Measurements from ENCODE around the genes KCNK16 and KIF6.

- CAGE, long polyA plus RNA: no peak
- RRBS: 13% methylated on average over 1 of the region's 13 CpGs
These were observed 72.5 kb downstream of the FGD2 start for GRCh38 chr6:37077912-37078363.

- CAGE, long polyA plus RNA: no peak
- RRBS: 3% methylated on average over 21 of the region's 41 CpGs
These were observed 726 bp downstream of the PIM1 start for GRCh38 chr6:37170663-37171093.

- CAGE, long polyA plus RNA: no peak
- RRBS: no CpG with 5 or more reads among the region's 8 CpGs
These were observed 3.8 kb downstream of the PIM1 start for GRCh38 chr6:37173685-37174287.

- CAGE, long polyA plus RNA: no peak
- RRBS: no CpG with 5 or more reads among the region's 11 CpGs
These were observed 17.3 kb downstream of the PIM1 start for GRCh38 chr6:37187111-37187817.

- CAGE, long polyA plus RNA: no peak
- RRBS: no CpG with 5 or more reads among the region's 13 CpGs
These were observed 17.5 kb downstream of the CCDC167 start for GRCh38 chr6:37481963-37482730.

DNA sequence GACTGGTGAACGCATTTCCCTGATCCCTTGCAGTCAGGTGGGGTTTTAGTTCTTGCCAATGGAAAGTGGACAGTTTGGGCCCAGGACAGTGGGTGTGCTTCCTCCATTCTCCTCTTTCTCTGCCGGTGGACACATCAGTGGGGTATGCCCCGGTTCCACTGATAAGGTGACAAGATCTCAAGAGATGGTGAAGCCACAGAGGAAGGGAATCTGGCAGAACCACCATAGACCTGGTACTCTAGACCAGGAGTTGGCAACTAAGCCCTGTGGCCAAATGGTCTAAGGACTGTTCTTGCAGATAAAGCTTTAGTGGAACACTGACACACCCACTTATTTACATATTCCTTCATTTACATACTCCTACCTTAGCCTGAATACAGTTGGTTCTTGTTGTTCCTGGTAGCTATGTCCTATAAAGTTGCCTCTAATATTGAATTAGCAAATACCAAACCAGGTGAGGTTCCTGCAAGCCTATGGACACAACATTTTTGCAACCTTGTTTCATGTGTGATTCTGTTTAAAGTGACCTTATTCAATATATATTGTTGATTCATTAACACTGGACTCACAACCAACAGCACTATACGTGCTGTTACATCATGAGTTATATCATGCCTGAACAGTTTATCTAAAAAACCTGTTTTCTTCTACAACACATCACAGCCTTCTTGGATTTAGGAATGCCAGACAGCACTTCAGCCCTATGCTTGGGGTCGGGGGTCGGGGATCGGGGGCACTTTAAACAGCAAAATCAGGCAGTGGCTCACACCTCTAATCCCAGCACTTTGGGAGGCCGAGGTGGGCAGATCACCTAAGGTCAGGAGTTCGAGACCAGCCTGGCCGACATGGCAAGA is 2.6 kb downstream of the CCDC167 start:
- CAGE, long polyA plus RNA: no peak
- RRBS: no CpG with 5 or more reads among the region's 10 CpGs

DNA sequence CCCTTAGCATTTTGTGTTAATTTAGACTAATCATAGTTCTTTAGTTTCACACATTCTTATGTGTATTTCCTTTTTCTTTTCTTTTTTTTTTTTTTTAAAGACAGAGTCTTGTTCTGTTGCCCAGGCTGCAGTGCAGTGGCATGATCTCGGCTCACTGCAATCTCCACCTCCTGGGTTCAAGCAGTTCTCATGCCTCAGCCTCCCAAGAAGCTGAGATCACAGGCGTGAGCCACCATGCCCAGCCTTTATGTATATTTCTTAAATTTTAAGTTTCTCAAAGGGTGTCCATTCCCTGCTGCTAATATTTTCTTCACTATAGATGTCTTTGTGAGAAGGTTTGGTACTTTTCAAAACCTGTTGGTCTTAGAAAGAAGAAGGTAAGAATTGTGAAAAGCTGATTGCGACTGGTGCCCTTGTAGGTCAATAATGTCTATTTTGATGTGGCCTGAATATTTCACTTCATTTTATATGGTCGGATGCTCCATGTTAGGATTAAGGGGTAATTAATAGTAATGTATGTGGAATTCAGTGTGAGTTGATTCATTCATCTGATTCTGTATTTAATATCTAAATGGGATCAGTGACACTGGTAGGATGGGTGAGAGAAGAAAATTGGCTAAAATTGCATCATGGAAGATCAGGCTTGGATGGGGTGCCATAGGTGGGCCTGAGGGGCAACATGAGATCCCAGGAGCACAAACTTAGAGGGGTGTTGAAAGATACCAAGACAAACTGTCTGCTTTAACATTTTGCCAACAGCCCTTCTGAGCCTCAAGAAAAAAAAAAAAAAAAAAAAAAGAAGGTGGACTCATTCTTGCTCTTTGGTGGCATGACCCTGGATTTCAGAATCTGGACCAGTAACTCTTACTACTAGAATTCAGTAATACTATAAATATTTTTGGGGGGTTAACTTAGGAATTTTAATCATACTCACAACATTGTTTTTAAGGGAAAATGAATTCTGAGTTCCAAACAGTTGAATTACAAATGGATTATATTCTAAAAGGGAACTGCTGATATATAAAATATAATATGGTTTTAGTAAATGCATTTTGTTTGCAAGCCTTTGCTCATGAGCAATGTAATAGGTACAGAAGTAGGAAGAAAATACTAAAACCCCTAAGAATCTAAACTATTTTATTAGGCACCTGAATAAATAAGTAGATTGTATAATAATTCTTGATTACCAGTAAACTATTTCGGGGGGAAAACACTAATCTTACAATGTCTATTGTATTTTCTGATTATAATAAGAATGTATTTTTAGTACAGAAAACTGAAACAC is 33.6 kb downstream of the ZFAND3 start:
- CAGE, long polyA plus RNA: no peak
- RRBS: no CpG with 5 or more reads among the region's 5 CpGs

DNA sequence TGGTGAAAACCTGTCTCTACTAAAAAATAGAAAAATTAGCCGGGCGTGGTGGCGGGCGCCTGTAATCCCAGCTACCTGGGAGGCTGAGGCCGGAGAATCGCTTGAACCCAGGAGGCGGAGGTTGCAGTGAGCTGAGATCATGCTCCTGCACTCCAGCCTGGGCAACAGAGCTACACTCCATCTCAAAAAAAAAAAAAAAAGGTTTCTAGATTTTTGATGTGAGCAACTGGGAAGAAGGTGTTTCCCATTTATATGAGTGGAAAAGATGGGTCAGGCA is 105.9 kb downstream of the ZFAND3 start:
- CAGE, long polyA plus RNA: no peak
- RRBS: no CpG with 5 or more reads among the region's 7 CpGs

DNA sequence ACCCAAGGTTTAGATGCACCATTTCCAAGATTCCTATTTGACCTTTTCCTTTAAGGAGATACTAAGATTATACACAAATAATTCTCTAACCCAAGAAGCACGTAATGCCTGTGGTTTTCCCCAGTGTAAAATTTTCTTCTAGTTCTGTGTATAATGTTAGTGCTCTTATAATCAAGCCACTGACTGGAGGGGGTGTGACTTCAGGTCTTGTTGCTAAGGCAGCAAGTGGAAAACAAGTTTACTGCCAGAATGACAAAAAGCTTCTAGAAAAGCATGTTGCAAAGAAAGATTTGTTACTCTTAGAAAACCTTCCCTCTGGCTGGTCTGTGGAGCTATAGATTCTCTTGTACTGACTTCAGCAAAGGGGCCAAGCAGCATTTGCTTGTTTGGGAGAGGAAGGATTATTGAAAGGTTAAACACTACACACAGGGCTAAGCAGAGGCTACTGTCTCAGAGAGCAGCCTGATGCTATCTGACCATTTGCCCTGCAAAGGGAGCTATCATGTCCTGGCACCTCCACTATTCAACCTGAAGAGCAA is 288.8 kb downstream of the BTBD9 start:
- CAGE, long polyA plus RNA: no peak
- RRBS: no CpG with 5 or more reads among the region's 1 CpG

- CAGE, long polyA plus RNA: no peak
- RRBS: no CpG with 5 or more reads among the region's 14 CpGs
These were observed 746 bp upstream of the BTBD9 start for GRCh38 chr6:38640513-38640837.

DNA sequence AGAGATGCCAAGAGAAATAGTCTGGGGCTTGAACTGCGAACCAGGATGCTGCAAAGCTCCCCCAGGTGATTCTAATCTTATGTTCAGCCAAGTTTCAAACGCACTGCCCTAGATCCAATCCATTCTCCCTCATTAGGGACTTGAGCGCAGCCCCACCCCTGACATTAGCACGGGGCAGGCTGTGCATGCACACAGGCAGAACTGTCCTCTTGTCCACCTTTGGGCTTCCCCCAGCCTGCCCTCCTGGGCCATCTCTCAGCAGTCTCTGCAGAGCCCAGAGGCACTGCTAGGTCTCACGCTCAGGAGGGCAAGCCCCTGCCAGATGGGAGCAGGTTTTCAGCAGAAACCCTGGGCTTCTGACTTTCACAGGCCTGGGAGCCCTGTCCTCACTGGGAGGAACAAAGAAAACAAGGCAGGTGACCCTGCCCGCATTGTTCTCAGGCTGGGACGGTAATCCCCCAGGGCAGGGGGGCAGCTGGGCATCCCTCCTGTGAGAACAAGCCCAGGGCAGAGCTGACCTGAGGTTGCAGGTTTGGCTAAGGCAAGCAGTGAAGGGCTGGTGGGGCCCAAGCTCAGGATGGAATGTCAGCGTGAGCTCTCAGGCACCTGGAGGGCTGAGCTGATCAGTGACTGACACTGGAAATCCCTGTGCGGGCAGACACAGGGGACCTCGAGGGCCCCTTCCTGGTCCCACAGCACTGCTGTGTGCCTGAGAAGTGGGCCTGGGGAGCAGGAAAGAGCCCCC is 24.5 kb downstream of the KCNK5 start:
- CAGE, long polyA plus RNA: no peak
- RRBS: no CpG with 5 or more reads among the region's 10 CpGs

DNA sequence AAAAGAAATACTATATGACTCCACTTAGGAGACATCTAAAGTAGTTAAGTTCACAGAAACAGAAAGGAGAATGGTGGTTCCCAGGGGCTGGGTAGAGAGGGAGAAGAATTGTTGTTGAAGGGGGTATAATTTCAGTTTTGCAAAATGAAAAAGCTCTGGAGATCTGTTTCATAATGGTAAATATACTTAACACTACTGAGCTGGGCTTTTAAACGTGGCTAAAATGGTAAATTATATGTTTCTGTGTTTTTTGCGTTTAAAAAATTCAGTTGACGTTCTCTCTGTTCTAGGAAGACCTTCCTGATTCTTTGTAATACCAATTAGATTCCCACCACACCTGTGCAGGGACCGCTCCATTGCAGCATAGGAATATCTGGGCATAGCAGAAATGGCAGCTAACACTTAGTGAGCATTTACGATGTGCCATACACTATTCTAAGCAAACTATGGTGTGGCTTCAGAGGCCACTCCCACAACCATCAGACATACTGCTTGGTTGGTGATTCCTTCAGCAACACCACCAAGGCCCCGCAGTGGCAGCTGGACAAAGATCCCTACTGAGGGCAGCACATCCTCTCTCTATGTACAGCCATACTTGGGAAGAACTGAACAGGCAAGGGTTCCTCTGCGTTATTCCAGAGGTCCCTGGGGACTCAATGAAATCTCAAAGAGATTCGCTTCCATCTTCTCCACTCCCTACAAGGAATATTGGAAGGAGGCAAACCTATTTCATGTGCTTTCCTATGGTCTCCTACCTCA is 6.3 kb downstream of the KCNK5 start:
- CAGE, long polyA plus RNA: no peak
- RRBS: no CpG with 5 or more reads among the region's 8 CpGs

DNA sequence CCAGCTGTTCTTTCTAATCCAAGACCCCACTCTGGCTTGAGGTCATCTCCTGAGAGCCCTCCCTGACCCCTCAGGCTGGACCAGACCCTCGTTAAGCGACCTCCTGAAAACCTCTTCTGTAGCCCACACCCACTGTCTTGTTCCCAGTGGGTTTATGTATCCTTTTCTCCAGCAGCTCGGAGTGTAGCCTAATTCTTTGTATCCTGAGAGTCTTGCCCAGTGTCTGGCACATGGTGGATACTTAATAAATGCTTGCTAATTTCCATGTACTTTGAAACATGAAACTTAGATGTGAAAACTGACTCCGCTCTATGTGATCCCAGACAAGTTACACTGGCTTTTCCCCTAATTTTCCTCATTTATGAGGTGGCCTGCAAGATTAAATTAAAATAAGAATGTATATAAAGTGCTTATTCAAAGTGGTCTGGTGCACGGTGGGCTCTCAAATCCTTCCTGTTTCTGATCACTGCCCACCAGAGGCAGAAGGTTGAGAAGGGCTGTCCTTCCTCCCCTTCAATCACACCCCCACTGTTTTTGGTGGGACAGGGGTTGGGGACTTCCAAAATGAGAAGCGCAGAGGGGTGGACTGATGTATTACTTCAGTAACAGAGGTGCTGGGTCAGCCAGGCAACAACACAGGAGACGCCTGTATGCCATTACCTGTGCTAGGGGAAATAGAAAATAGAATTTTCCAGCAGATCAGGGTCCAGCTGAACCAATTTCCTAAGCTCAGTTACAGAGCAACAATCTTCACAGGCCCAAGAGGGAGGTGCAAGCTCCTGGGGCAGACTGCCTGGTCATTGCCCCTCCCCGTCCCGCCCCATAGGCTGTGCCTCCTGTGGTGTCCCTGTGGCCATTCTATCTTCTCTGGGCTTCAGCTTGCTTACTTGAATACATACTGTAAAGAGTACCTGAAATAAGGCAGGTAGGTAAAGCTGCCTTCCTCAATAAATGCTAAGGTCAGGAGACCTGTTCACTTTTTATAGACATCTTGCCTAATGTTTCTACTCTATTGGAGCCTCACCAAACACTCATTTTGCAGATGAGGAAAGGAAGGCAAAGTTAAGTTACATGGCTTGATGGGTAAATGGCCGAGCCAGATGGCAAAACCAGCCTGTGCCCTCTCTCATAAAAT is 3.9 kb downstream of the KCNK5 start:
- CAGE, long polyA plus RNA: no peak
- RRBS: no CpG with 5 or more reads among the region's 10 CpGs

- CAGE, long polyA plus RNA: no peak
- RRBS: no CpG with 5 or more reads among the region's 12 CpGs
These were observed 32.9 kb downstream of the KCNK17 start for GRCh38 chr6:39281117-39281907.

DNA sequence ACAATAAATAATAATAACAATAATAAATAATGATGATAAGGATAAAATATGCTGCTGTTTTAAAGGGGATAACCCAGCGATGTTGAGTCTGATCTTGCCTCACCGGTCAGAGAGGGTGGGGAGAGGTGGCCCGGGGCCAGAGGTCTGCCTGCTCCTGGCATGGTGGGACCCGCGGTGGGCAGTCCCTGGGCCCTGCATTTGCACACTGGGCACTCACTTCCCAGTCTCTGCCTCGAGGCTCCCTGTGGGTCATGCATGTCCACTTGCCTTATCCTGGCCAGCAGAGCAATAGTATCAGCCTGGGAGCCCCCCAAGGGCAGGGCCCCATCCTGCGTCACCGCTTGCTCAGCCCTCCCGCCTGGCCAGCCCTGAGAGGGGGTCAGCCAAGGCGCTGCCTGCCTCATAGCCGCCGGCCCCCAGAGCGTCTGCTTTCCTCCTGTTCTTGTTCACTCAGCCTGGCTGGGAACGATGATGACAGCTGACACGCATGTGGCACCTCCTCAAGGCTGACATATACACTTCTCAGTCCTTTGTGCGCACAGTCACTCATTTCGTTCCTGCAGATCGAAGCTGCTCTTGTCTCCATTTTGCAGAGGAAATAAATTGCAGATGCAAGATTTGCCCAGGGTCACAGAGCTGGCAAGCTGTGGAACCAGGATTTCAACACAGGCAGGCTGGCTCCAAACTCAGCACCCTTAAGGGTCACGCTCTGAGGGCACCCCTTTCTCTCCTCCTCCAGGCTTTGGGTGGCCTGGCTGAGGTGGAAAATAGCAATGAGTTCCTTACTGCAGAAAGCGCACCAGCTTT is 17.4 kb downstream of the KCNK17 start:
- CAGE, long polyA plus RNA: no peak
- RRBS: no CpG with 5 or more reads among the region's 20 CpGs

DNA sequence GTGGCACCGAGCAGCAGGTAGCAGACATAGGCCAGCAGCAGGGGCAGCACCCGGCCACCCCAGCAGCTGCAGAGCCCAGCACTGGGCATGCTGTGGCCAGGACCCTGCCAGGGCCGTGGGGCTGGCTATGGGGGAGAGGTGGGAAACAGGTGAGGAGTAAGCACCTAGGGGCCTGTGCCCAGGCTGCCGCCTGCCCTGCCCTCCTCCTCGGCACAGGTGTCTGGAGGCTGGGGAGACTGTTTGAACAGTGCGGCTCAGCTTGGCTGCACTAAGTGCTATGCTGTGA is at the start of gene KCNK16:
TSS of gene KCNK16 (minus strand) at position 251 of the 286 bp plus-strand sequence.
- CAGE, long polyA plus RNA: no peak
- RRBS: no CpG with 5 or more reads among the region's 6 CpGs

DNA sequence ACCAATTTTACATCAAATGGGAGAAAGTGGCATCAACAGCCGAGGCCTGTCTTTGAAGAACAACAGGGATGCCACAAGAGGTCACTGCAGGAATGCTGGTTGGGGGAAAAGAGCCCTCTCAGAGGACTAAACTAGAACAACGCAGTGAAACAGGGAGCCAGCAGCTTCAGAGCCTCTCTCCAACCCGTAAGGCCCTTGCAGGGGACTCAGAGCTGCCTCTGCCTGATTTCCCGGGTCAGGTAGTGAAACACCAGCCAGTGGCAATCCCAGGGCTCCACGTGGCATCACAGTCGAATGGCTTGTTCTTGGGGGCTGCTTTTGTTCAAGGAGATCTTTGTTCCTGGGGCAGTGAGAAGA is 55.0 kb upstream of the KCNK16 start:
- CAGE, long polyA plus RNA: no peak
- RRBS: no CpG with 5 or more reads among the region's 6 CpGs

DNA sequence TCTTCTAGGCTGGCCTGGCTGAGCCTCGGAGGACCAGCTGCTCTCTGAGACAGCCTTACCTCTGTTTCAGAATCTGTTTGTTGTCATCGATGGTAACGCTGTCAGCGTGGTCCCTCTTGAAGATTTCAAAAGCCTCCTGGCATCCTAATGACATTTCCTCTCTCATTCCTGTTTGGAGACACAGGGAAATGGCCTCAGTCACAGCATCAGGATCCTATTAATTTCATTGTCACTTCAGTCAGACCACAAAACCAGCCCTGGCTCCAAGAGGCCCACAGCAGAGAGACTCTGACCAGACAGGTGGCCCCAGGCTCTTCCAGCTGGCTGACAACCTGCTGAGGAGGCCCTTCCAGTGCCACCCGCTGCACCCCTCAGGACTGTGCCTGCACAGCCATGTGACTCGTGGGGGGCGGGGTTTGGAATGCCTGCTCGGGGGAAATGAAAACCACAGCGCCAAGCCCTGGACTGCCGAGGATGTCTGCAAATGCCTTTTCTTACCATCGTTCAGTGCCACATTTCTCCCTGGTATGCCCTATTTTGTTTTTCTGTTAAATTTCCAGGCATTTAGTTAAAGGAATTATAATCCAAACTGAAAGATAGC is 108.6 kb upstream of the KCNK16 start:
- CAGE, long polyA plus RNA: no peak
- RRBS: no CpG with 5 or more reads among the region's 11 CpGs

- CAGE, long polyA plus RNA: no peak
- RRBS: 3% methylated on average over 29 of the region's 73 CpGs
These were observed at the start of gene KIF6 for GRCh38 chr6:39724661-39725980. Gene KIF6 (minus strand): TSS chr6:39725408.

DNA sequence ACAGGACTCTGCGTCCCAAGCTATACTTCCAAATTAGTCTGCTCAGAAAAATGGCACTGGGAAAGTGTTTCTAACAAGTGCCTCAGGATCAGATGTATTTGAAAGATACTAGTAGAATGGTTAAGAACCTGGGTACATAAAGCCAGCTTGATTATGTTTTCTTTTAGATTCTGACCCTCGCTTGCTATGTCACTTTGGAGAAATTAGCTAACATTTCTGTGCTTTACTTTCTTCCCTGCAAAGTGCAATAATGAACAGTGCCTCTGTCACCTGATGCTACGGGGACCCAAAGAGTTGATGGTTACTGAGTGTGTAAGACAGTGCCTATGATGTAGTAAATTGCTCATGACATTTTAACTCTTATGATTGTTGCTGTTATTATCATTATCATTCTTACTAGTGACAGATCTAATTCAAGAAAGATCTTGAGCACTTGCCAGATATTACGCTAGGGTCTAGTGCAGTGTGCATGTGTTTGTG is 33.4 kb upstream of the DAAM2 start:
- CAGE, long polyA plus RNA: no peak
- RRBS: no CpG with 5 or more reads among the region's 4 CpGs